Cerebellum (tissue), 5 donors: ENCODE results near the genes SULT1C4 and CCDC138.

GRCh38 chr2:107529141-107529643, 297.5 kb upstream of the RGPD4 start:
- PRO-cap, 3 experiments, result no peak in any of the 3 experiments
- RAMPAGE, long total RNA, result no peak

- PRO-cap, 3 experiments, result no peak in any of the 3 experiments
- RAMPAGE, long total RNA, result no peak
These were observed 24.0 kb upstream of the SULT1C3 start for GRCh38 chr2:108215706-108216195.

- PRO-cap, 3 experiments, result no peak in any of the 3 experiments
- RAMPAGE, long total RNA, result no peak
These were observed 715 bp upstream of the SULT1C4 start for GRCh38 chr2:108377048-108377430.

DNA sequence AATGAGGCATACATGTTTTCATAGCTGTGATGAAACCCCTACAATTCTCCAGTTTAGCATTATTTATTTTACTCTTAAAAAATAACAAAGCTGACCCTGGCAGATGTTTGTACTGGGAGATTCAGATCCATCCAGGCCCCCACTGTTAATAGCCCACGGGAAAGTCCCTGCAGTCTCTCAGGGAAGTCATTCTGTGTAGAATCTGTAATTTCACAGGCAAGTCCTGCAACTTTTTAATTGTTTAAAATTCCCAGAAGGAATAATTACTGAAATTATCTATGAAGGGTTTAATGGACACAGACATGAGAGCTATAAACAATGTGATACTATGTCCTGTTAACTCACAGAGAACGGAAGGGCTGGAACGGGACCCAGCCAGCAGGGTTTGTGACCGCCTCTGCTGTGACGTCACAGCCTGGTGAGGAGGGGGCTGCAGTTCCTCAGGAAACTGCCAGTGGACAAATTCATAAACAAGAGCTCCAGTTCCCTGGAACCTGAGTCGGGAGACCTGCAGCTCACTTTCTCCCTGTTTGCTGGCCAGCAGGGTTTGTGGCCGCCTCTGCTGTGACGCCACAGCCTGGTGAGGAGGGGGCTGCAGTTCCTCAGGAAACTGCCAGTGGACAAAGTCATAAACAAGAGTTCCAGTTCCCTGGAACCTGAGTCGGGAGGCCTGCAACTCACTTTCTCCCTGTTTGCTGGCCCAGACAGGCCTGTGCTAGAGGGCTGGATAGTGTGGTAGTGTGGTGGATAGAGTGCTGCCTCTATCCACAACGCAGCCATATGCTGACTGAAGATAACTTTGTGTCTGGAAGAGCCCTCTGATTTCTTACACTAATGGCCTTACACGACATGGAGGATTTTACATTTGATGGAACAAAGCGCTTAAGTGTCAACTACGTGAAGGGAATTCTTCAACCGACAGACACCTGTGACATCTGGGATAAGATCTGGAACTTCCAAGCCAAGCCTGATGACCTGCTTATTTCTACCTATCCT, at the start of gene SULT1C4:
SULT1C4 (plus strand) TSS at position 451 of the 996 bp plus-strand sequence.
- PRO-cap, 3 experiments, result peak in 2 of 3 experiments; most common plus-strand start position 490 of the sequence (in 2)
- RAMPAGE, long total RNA, result no peak

- PRO-cap, 3 experiments, result no peak in any of the 3 experiments
- RAMPAGE, long total RNA, result no peak
These were observed 14.9 kb downstream of the GCC2 start for GRCh38 chr2:108463854-108464421.

- PRO-cap, 3 experiments, result no peak in any of the 3 experiments
- RAMPAGE, long total RNA, result no peak
These were observed 26.5 kb downstream of the GCC2 start for GRCh38 chr2:108475333-108476025.

DNA sequence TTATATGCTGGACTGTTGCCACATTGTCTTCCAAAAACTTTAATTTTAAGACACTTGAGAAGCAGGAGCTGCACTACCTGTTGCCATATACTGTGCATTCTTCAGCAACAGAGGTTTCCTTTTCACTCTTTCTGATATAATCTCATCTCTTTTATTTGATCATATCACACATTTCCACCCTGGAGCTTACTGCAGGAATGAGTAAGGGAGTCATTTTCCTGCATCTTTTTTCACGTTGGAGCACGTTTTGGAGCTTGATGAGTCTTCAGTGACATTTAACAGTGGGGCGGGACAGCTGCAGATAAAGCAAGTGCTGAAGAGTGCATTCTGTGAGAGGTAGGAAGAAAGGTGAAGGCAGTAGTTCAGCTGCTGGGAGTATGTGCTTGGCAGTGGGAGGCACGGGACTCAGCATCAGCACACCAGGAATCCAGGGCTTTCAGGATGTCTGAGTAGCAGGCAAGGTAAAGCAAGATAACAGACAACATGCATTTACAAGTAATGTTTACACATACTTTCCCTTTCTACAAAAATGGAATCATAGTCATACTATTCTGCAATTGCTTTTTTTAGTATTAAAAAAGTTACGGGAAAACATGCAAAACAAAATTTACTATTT, 4.0 kb downstream of the LIMS1 start:
- PRO-cap, 3 experiments, result no peak in any of the 3 experiments
- RAMPAGE, long total RNA, result no peak

DNA sequence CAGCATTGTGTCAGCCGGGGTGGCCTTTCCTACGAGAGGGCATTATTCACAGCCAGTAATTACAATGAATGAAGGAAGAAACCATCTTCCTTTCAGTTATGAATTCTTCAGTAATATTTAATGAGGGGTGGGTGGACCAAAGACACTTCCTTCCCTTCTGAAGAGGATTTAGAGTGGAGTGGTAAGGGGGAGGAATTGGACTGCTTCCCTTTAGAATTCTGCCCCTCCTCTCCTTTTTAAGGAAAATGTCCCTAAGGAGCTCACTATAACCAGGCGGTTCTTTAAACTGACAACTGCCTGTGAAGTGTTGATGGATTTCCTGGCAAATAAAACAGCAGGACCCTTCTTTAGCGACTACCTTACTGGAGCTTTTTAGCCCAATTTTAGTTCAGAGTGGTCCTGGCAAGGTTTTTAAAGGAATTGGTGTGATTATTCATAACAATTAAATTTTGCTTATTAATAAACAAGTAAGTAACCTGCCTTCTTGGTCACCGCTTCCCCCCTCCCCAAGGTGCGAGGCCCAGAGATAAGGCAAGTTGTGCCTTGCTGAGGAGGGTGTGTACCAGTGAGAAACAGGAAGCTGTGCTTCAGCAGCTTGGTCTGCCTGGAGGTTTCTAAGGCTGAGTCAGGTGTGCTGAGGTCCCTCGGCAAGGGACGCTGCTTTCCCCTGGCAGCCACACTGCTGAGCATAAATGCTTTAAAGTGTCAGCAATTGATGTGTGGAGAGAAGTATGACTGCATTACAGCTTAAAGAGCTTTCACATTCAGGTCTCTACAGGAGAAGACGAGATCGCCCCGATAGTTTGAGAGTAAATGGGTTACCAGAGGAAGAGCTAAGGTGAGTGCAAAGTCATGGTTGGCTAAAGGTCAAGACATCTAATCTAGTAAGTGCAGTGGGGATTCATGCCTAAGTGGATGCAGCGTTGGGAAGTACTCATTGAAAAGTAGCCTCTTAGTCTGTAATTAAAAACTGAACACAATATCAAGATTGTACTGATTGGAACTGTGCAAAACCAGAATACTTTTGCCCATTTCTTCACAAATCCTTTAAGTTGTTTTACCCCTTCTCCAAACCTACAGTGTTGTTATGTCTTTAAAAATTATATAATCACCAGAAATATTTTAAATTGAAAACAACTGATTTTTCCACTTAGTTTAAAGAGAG, 86.7 kb downstream of the LIMS1 start:
- PRO-cap, 3 experiments, result no peak in any of the 3 experiments
- RAMPAGE, long total RNA, result no peak

DNA sequence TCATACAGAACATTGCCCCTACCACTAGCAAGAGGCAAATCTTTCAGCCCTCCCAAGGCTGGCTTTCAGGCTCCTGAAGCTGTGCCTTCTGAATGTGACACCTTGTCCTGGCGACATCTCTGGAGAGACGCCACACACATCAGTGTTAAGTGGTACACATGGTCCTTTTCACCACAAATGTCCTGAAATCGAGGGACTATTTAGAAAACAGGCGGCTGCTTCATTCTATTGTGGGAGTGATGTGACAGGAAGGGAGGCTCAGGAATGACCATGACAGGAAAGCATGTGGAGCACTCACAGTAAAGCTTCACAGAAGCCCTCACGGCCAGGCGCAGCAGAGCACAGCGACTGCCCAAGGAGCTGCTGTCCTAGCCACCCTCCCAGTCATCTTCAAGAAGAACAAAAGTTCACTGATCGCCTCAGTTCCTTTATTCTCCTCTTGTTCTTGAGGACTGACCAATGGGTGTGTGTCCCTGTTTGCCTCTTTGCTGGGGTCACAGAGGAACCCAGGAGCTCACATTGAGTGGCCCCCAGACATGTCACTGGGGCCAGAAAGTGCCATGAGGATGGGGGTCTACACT, 84.7 kb upstream of the RANBP2 start:
- PRO-cap, 3 experiments, result no peak in any of the 3 experiments
- RAMPAGE, long total RNA, result no peak

DNA sequence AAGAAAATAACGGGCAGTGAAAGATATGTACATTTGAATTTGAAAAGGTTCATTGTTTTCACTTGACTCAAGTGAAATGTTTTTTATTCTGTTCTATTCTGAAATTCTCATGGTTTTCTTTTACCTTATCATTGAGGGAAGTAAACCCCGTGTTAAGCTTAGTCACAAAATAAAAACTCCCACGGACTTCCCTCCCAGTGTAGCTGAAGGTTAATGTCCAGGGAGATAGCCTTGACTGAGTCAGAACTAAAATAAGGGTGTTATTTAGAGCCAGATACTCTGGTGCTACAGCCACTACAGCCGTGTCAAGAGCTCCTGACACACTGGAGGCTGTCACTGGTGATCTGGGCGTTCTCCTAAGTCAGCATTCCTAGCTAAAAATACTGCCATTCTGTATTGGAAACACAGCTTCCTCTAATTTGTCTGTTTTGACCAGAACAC, 82.0 kb upstream of the RANBP2 start:
- PRO-cap, 3 experiments, result peak in 1 of 3 experiments; most common plus-strand start position 294 of the sequence (in 1)
- RAMPAGE, long total RNA, result no peak

DNA sequence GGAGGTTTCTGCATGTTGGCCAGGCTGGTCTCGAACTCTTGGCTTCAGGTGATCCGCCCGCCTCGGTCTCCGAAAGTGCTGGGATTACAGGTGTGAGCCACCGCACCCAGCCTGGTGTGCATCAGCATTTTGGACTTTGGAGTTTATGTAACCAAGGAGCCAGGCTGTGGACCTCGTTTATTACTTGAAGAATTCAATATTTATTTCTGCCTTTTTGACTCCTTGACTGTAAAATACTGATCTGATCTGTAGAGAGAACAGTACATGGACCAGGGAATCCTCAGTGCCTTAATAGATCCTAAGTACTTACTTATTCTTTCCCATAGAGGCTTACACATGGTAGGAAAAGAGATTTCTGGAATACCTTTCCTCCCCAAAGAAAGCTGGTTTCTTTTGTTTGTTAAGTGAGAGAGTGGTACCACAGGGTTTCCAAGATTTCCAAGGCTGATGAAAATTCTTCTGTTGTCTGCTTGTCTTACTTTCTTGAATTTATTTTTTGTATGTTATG, 8.6 kb downstream of the RANBP2 start:
- PRO-cap, 3 experiments, result no peak in any of the 3 experiments
- RAMPAGE, long total RNA, result no peak

- PRO-cap, 3 experiments, result no peak in any of the 3 experiments
- RAMPAGE, long total RNA, result no peak
These were observed 20.9 kb upstream of the CCDC138 start for GRCh38 chr2:108765519-108766164.

- PRO-cap, 3 experiments, result no peak in any of the 3 experiments
- RAMPAGE, long total RNA, result no peak
These were observed 19.1 kb upstream of the CCDC138 start for GRCh38 chr2:108767457-108767906.

- PRO-cap, 3 experiments, result peak in 3 of 3 experiments; most common plus-strand start chr2:108786779 (in 2); most common minus-strand start chr2:108786587 (in 1)
- RAMPAGE, long total RNA, result no peak
These were observed at the start of gene CCDC138 for GRCh38 chr2:108786056-108786872. TSS of gene CCDC138 (plus strand) at chr2:108786771.

- PRO-cap, 3 experiments, result no peak in any of the 3 experiments
- RAMPAGE, long total RNA, result no peak
These were observed 42.5 kb upstream of the EDAR start for GRCh38 chr2:109031229-109032279.

GRCh38 chr2:109069631-109070287, 59.2 kb upstream of the SH3RF3 start:
- PRO-cap, 3 experiments, result no peak in any of the 3 experiments
- RAMPAGE, long total RNA, result no peak

- PRO-cap, 3 experiments, result no peak in any of the 3 experiments
- RAMPAGE, long total RNA, result no peak
These were observed 9.4 kb downstream of the SH3RF3 start for GRCh38 chr2:109138347-109138845.

DNA sequence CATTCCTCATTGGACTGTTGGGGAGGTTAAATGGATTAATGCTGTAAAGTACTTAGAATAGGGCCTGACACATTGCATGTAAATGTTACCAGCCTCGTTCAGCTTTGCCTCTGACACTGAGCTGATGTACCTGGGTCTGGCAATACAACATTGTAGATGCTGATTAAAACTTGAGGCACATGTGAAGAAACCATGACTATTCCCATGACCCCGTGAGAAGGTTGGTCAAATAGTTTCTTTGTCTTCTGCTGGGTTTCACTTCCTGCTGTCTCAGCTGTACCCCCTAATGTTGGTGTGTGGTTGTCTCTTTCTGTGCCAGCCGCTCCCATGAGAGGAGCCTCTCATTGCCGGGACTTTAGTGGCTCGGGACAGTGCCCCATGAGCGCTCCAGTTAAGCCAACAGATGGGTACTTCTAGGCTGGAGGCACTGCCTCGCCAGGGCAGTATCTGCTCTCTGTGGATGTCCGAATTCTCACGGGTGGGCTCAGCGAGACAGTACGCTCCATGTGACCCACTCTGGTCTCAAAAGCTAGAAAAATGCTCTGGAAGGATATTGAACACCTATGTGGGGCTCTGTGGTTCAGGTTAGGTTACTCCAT, 125.5 kb downstream of the SH3RF3 start:
- PRO-cap, 3 experiments, result no peak in any of the 3 experiments
- RAMPAGE, long total RNA, result no peak

GRCh38 chr2:109631888-109632682, 17.9 kb downstream of the SOWAHC start:
- PRO-cap, 3 experiments, result no peak in any of the 3 experiments
- RAMPAGE, long total RNA, result no peak

DNA sequence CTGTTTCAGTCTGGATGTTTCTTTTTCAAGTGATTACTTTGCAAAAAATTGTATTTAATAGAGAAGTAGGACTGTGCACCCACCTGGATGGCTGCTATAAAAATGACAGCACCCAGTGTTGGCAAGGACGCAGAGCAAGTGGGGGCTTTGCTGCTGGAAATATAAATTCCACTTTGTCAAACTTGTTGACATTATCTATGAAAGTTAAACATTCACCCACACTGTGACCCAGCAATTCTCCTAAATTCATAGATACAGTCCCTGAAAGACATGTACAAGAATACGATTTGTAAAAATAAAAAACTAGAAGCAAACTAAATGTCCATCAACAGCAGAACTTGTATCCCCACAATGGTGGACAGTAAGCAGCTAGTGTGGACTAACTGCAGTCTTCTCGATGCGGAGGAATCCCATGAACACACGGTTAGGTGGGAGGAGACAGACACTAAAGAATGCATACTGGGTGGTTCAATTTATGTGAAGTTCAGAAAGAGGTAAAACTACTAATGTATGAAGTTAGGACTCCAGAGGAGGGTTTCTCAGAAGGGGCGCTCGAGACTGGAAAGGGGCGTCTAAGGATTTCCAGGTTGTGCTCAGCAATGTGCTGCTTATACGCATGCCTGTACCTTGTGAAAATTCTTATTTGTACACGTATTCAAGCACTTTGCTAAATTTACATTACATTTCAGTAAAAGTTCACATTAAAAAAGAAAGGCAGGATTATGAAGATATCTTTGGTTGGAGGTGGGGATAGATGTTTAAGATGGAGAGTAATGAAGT, 66.8 kb downstream of the SOWAHC start:
- PRO-cap, 3 experiments, result no peak in any of the 3 experiments
- RAMPAGE, long total RNA, result no peak